ENCODE results near the genes NADSYN1 and KRTAP5-9.

DNA sequence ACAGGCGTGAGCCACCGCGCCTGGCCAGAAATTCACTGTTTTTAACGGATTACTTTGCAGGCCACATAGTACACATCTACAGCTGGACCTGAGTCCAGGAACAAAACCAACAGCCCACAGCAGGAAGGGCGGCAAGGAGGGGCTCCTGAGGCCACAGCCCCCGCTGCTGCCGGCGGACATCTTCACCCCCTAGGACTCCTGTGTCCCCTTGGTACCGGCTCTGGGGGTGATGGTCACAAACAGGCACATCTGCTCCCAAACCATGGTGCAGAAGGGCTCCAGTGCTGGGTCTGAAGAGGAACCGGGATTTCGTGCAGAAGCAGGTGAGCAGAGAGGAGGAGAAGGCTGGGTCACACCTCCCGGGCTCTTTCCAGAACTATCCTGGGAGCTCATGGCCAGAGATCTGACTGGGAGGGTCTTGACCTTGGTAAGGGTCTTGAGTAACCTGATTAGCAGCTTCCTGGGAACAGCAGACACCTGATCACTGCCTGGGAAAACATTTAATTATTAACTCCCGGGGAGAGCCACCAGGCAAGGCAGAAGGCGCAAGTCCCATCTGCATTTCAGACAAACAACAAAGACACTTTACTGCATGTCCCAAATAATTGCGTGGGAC, 99.9 kb downstream of the SHANK2 start:
- PRO-cap: no peak
- RAMPAGE, long total RNA: no peak

DNA sequence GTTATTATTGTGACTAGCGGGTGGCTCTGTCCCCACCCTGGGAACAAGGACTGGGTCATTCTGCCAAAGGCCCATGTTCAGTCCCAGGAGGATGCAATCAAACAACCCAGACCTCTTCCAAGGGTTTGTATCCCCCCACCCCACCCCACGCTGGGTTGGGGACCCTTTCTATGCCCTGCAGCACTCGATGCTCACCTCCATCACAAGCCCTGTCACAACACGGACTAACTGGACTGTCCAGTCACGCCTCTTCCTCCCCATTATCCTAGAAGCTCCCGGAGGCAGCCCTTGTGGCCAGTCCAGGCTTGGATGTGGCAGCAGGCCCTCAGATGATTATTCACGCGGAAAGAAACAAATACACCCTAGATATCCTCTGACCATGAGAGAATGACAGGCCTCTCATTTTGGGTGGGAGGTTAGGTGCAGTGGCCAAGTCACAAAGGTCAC, 3.7 kb downstream of the SHANK2 start:
- PRO-cap: no peak
- RAMPAGE, long total RNA: no peak

DNA sequence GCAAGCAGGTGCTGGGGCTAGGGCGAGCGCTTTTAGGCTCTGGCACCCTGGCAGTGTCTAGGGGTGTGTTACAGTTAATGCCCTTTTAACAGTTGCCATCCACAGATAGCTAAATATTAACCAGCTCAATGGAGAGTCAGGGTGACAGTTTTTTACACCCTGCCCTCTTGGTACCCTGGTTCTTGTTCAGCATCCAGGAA, 59.6 kb upstream of the SHANK2 start:
- PRO-cap: no peak
- RAMPAGE, long total RNA: no peak

DNA sequence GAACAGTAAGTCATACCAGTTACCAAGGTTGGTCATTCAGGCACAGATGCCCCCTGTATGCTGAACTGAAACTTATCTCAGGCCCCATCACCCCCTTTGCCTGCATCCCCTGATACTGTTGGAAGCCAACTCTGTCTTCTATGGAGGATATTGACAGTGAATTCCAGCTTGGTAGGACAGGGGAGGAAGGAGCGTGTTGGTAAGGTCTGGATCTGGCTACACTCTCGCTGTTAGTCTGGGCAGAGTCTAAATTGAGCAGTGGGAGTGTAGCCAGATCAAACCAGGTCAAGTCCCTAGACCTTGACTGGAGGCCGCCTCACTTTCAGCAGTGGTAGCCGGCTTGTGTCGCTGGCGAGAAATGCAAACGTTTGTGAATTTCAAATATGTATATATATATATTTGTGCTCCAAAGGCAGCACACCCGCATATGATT, 26.8 kb downstream of the DHCR7 start:
- PRO-cap: no peak
- RAMPAGE, long total RNA: no peak

DNA sequence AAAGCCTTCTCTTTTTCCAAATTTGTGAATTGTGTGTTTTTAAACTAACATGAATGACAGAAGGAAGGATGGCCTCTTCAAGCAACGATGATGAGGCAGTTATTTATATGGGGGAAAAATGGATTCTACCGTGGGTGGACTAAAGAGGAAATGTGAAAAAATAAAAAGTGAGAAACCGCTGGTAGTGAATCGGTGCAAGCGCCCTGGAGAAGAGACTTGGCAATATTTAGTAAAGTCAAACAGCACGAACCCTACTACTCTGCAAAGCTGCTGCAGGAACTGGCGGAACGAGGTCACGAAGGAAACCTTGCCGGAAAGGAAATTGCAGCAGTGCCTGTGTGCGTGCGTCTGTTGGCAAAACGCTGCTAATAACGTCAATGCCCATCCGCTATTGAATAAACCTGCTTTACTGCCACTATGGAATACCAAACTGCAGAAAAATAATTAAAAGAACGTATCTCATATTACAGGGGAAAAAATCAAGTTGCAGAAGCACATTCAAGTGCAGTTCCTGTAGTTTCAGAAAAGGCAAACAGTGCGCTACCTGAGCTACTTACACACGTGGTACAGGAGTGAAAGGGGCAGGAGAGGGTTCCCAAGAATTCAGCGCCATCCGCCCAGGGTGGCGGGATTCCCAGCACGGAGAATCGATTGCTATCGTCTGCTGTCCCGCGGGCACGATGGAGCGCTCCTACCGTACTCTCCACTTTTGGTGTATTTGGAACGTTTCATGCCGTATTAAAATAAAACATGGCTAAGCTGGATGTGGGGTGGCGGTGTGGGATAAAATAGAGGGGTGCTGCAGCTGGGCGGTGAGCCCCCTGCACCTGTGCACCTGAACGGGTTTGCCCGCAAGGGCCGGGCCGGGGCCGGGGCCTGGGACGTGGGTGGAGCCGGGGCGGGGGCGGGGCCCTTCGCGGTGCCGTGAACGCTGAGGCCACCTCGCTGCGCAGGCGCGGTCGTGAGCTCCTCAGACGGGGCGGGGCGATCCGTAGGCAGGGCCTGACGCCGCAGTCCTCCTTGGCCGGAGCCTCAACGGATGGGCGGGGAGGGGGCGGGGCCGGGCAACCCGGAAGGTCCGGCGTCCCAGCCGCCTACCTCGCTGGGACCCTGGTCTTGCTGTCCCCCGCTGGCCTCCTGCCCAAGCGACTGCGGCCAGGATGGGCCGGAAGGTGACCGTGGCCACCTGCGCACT, at the start of gene NADSYN1:
TSS of gene NADSYN1 (plus strand) at position 1,067 of the 1,195 bp plus-strand sequence.
- PRO-cap: bidirectional peak, plus-strand start at position 304 of the sequence, minus-strand start at position 272 of the sequence; bidirectional peak, plus-strand start at position 1,063 of the sequence, minus-strand start at position 865 of the sequence
- RAMPAGE, long total RNA: start-site peak on the plus strand centred at position 1,086 of the sequence, 30 bp wide, 148 reads

- PRO-cap: no peak
- RAMPAGE, long total RNA: no peak
Observed at GRCh38 chr11:71548267-71548580, at the start of gene KRTAP5-9. Gene KRTAP5-9, plus strand, starts transcription at chr11:71548420.

DNA sequence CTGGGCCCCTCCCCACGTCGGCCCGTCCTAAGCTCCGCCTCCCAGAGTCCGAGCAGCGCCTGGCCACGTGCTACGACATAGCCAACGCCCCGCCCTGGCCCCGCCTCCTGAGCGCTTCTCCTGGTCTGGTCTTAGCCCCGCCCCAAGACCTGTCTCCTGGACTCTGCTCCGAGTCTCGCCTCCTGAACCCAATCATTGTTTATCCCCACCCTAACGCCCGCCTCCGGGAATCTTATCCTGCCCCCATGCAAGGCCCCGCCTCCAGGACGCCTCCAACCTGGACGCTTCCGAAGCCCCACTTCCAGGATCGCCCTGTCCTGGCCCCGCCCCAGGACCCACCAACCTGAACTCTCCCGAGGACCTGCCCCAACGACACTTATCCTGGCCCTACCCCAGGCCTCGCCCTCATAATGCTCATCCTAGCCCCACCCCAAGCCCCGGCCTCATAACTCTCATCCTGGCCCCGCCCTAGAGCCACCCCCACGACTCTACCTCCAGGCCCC, 46.0 kb upstream of the DEFB108B start:
- PRO-cap: bidirectional peak, plus-strand start at position 134 of the sequence, minus-strand start outside the sequence; bidirectional peak, plus-strand start outside the sequence, minus-strand start at position 352 of the sequence
- RAMPAGE, long total RNA: no peak

DNA sequence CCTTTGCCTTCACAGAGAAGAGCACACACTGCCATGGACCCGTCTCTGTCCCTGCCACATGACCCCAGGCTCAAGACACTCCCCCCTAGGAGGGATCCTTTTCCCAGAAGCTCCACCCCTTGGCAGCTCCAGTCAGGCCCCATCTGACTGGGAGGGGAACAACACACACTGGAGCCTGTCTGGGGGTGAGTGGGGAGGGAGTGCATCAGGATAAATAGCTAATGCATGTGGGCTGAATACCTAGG, 28.4 kb upstream of the DEFB108B start:
- PRO-cap: no peak
- RAMPAGE, long total RNA: no peak

- PRO-cap: no peak
- RAMPAGE, long total RNA: no peak
Observed at GRCh38 chr11:72001852-72002786, 3.4 kb downstream of the IL18BP start.

- PRO-cap: no peak
- RAMPAGE, long total RNA: no peak
Observed at GRCh38 chr11:72012959-72013263, 14.2 kb downstream of the IL18BP start.

GRCh38 chr11:72014253-72015370, 15.9 kb downstream of the IL18BP start:
- PRO-cap: no peak
- RAMPAGE, long total RNA: no peak

DNA sequence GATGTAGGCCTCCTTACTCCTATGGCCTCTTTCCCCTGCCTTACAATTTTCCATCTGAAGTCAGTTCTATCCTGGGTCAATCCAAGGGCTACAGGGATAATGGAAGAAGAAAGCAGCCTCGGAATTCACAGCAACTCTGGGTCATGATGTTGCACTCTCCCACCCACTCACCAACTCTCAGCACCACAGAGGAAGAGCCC, 24.4 kb downstream of the IL18BP start:
- PRO-cap: no peak
- RAMPAGE, long total RNA: no peak

GRCh38 chr11:72111128-72111489, 1.4 kb downstream of the ANAPC15 start:
- PRO-cap: no peak
- RAMPAGE, long total RNA: no peak

DNA sequence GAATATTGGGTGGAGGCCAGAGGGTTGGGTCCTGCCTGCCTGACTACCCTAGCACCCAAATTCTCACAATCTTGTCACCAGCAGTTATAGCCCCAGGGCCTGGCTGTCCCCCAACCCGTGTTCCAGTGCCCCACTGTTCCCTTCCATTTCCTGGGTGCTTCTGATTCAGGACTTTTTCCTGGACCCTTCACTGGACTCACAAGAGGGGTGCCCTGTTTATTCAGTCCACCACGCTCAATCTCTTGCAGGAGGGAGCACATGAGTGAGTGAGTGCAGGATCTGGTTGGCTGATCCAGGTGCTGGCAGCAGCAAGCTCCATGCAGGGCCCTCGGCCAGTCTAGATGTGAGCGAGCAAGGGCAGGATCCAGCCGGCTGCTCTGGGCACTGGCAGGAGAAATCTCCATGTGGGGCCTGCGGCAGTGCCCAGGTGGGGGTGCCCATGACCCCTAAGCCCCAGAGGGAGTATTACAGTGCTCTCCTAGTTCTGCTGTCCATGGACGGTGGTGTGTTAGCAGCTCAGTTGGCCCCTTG, 11.5 kb upstream of the ANAPC15 start:
- PRO-cap: no peak
- RAMPAGE, long total RNA: no peak

GRCh38 chr11:72217746-72218264, 1.2 kb downstream of the FOLR2 start:
- PRO-cap: no peak
- RAMPAGE, long total RNA: no peak

- PRO-cap: bidirectional peak, plus-strand start at chr11:72224121, minus-strand start at chr11:72224041
- RAMPAGE, long total RNA: no peak
Observed at GRCh38 chr11:72223995-72224433, 553 bp upstream of the INPPL1 start.

DNA sequence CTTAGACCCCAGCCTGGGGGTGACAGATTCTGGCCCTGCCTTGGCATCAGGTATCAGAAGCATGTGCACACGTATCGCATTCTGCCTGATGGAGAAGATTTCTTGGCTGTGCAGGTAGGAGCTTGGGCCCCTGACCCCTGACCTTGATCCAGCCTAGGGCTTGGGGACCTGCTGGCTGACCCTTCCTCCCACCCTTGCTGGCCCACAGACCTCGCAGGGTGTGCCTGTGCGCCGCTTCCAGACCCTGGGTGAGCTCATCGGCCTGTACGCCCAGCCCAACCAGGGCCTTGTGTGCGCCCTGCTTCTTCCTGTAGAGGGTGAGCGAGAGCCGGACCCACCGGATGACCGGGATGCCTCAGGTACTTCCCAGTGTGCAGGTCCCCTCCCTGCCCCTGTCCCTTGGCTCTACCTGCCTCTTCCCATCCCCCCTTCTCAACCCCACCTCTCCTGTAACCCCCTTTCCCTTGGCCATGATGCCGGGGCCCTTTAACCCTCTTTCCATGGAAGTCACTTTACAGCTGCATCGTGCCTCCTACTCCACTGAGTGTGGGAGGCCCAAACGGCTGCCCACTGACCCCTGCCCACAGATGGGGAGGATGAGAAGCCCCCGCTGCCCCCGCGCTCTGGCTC, 3.7 kb downstream of the INPPL1 start:
- PRO-cap: no peak
- RAMPAGE, long total RNA: no peak

DNA sequence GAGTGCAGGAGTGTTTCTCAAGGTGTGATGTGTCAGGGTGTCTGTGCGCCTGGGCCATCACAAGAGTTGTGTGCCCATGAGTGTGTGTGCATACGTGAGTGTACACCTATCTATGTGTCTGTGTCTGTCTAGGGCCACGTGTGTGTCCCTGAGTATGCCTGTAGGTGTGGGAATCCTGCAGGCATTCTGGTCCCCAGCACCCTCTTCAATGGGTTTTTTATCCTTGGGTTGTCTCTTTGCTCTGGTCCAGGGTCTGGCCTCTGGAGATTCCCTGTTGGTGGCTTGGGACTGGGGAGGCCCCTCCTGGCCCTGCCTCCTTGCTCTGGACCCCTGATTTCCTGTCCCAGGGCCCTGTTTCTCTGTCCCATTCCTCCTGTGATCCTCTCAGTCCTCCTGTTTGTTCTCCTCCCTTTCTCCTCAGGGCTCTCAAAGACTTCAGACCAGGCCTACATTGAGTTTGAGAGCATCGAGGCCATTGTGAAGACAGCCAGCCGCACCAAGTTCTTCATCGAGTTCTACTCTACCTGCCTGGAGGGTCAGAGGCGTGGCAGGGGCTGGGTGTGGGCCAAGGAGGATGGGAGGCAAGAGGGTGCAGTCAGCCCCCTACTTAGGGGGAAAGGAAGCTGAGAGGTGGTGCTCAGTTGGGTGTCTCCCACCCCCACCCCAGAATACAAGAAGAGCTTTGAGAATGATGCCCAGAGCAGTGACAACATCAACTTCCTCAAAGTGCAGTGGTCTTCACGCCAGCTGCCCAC, 9.5 kb downstream of the INPPL1 start:
- PRO-cap: no peak
- RAMPAGE, long total RNA: no peak

- PRO-cap: no peak
- RAMPAGE, long total RNA: no peak
Observed at GRCh38 chr11:72589566-72590168, 84.6 kb downstream of the PDE2A start.

DNA sequence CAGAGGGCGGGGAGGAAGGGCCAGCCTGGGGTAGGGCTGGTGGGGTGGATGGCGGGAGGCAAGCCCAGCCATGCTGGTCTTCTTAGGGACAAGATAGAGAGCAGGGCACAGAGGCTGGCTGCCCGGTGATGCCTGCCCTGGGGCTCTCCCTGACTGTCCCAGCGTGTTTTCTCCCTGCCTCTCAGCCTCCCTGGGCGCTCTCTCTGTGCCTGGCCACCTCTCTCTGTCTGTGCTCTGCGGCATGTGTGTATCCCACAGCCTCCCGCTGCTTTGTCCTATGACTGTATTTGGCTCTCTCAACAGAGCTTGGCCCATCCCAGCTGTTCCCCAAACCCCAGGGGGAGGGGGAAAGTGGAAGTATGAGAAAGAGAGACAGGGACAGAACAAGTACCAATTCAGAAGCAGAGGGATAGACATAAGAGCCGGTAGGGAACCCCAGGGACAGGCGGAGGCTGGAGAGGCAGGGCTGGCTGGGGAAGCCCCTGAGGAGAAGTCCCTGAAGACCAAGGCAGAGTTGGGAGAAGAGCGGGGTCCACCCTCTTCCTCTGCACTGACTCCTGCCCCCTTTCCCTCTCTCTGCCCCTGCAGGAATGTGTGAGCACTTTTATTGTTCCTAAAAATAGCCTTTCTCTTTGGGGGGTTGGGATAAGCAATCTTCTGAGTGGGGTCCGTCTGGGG, 56.8 kb downstream of the PDE2A start:
- PRO-cap: bidirectional peak, plus-strand start at position 360 of the sequence, minus-strand start at position 225 of the sequence
- RAMPAGE, long total RNA: no peak

All from vagina (tissue), 1 donor.